ENCODE measurements around the genes NRK and IRS4.

DNA sequence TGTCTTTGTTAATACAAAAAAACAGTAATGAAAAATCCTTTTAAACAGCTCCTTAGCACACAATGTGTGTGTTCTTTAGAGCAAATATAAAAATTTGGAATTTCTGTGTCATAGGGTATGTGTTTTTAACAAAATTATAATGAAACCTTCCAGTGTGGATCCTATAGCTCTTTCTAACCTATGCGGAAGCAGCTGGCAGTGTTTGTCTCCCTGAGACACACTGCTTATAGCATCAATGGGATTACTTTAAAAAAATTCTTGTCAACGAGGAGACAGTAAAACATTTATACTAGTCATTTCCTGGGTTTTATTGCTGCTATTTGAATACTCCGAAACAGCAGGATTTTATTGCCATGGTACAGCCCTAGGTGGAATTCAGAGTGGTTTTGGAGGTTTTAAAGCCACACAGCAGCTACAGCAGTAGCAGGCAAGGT is 145.1 kb upstream of the IL1RAPL2 start:
- PRO-cap, result no peak
- RRBS, result no CpG with 5 or more reads among the region's 3 CpGs

- PRO-cap, result no peak
- RRBS, result no CpG with 5 or more reads among the region's 52 CpGs
These were observed 880 bp downstream of the IL1RAPL2 start for GRCh38 chrX:104566623-104567535.

- PRO-cap, result no peak
- RRBS, result no CpG with 5 or more reads among the region's 1 CpG
These were observed 187.6 kb downstream of the IL1RAPL2 start for GRCh38 chrX:104753638-104753915.

- PRO-cap, result no peak
- RRBS, result 89% methylated on average over 14 of the region's 61 CpGs
These were observed at the start of gene NRK for GRCh38 chrX:105822035-105822920. Gene NRK, plus strand, starts transcription at chrX:105822539.

GRCh38 chrX:106728376-106728857 is 1.9 kb downstream of the RNF128 start:
- PRO-cap, result no peak
- RRBS, result no CpG with 5 or more reads among the region's 3 CpGs

DNA sequence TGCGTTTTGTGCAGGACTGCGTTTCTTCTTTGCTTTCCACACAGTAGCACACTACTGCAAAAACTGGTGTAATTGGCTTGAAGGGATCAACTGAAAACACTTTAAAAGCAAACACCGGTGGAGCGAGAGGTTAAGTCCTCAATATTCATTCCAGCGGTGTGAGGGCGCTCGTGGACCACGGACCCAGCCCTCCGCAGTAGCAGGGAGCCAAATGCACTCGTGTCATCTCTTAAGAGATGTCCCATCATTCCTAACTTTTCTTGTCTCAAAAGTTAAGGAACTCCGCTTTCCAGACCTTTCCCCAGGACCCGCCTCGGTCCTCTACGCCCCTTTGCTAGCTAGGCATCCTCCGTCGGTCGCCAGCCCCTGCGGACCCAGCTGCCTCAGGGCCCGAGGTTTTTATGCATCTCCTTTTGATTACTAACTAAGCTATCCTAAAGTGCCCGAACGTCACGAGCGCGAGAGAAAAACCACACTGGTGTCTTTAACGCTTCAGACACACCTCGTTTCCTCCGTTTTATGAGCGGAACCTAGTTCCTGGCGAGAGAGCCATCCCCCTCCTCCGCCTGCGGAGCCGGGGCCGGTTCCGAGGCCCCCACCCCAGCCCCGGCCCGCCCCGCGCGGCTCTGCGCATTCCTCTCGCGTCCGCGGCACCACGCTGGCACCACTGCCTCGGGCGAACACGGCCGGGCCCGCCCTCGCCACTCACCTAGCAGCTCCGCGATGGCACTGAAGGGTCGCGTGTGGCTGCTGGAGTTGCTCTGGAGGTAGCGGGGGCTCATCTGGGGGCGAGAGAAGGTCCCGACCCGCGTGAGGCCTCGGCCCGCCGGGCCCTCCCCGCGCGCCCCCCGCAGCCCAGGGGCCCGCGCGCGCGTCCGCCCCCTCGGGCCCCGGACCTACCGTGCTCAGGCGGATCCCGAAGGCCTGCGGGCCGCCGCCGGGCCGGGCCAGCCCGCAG is 765 bp downstream of the MORC4 start:
- PRO-cap, result unidirectional peak, plus-strand start at position 196 of the sequence
- RRBS, result 2% methylated on average over 32 of the region's 84 CpGs

DNA sequence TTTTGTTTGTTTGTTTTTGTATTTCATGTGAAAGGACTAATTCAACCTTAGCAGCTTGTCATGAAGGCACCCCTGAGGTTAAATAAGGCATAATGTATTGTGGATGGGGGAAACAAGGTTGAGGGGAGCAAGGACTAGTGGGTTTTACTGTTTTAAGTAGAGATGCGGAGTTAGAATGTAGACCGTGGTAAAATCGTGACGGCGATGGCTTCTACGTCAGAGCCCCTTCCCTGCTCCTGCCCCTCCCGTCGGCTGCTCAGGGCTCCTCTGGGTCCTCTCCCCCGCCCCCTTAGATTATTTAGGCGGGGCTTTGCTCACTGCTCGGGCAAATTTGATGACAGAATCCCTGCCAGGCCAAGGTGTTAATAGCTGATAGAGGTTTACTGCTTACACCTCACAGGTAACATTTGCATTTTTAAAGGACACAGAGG is 2.2 kb downstream of the FRMPD3 start:
- PRO-cap, result no peak
- RRBS, result no CpG with 5 or more reads among the region's 11 CpGs

GRCh38 chrX:107684748-107685505 is 56.6 kb downstream of the PRPS1 start:
- PRO-cap, result no peak
- RRBS, result no CpG with 5 or more reads among the region's 6 CpGs

GRCh38 chrX:107701482-107702076 is 73.3 kb downstream of the PRPS1 start:
- PRO-cap, result no peak
- RRBS, result no CpG with 5 or more reads among the region's 1 CpG

DNA sequence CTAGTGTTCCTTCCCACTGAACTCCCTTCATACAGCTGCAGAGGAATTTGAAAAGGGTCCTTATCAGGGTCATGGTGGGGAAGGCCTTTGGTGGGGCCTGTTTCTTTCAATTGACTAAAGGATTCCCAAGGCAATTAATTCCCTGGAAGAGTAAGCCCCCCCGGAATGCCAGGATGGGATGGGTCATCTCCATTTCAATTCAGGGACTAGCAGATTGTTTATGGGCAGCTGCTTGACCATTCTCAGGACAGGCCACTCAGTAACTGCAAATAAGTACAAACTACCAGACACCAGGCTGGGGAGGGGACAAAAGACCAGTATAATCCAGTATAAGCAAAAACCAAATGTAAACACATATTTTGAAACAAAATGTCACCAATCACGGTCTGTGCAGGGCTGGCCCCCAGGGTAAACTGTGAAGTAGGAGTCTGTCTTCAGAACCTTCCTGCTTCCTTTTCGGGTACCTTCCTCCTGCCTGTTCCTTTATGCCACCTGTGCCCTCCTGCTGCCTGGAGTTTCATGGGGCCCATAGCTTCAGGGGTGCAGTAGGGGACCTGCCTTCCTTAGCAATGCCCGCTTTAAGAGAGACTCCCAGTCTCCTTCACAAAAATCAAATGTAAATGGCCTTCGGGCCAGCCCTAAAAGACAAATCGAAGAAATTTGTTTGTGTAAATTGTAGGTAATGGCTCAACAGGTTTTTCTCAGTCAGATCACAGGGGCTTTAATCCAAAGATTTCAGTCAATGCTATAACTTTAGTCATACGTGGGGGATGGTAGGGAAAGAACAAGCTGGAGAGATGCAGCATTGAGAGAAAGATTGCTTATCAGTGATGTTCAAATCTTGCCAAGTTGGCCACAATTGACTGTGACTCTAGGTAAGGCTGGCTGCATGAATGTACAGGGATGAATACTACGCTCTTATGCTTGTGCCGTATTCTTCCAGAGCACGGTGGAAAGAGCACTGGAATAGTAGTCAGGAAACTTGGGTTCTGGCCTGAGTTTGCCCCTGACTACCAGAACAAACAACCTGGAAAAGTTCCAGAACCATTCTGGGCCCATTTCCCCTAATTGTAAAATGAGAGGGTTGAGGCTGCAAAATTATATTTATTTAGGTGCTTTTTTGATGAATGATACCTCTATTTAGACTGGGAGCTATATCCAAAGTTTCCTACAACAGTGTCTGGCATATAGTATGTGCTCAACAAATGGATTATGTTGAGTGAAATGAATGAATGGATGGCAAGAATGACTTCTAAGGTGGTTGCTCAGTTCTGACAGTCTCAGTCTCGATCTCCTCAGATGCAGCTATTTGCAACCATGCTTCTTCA is 44.8 kb downstream of the TSC22D3 start:
- PRO-cap, result no peak
- RRBS, result no CpG with 5 or more reads among the region's 11 CpGs

DNA sequence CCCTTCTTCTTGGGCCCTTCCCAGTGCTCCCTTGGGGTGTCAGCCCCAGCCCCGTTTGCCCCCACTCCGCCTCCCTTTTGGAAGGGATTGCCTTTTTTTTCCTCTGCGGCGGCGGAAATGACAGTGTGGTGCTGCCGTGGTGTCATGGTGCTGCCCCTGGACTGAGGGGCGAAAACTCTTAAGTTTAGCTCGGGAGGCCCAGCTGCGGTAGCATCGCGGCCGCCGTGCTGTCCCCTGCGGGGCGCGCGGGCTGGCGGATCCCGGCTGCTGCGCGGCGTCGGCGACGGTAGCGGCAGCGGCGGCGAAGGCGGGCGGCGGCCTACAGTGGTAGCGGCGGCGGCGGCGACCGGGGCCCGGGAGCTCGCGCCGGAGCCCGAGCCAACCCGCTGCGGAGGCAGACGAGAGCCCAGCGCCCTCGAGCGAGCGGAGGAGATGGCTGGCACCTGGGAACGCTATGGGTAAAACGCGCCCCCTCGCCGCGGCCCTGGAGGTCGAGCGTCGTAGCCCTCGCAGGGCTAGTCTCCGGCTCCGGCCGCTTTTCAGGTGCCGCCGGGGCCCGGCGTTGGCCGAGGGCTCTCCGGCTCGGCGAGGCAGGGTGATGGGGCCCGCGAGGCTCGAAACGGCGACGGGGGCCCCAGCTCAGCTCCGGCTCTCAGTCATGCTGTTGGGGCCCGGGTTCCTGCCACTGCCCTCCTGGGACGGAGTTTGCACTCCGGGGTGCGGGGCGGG is 471 bp downstream of the MID2 start:
- PRO-cap, result no peak
- RRBS, result 5% methylated on average over 29 of the region's 83 CpGs

- PRO-cap, result no peak
- RRBS, result no CpG with 5 or more reads among the region's 3 CpGs
These were observed 6.5 kb downstream of the PSMD10 start for GRCh38 chrX:108084735-108085309.

DNA sequence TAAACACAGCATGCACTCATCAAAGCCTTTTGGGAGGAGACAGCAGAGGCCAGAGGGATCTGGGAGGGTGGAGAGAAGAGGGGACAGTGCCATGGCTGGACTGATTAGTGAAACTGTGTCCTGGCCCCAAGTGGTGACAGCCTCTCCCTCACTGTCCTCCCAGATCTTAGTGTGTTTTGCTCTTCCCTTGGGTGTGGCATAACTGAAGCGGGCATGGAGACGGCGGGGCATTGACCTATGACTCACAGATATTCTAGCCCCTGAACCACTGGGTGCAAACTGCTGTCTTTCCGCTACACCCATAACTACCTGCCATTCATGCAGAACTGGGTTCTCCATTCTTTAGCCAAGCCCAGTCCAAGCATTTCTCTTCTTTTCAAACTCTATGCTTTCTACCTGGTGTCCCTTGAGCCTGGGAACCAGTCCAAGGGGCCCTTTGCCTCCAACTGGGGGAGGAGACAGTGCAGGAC is 67.4 kb downstream of the ATG4A start:
- PRO-cap, result no peak
- RRBS, result no CpG with 5 or more reads among the region's 4 CpGs

- PRO-cap, result no peak
- RRBS, result 72% methylated on average over 13 of the region's 52 CpGs
These were observed at the start of gene IRS4 for GRCh38 chrX:108736268-108737013. Gene IRS4, minus strand, starts transcription at chrX:108736563.

GRCh38 chrX:109053930-109054761 is 317.8 kb upstream of the IRS4 start:
- PRO-cap, result no peak
- RRBS, result 57% methylated on average over 13 of the region's 43 CpGs

GRCh38 chrX:109889053-109889650 is 113.8 kb upstream of the TMEM164 start:
- PRO-cap, result no peak
- RRBS, result no CpG with 5 or more reads among the region's 2 CpGs

DNA sequence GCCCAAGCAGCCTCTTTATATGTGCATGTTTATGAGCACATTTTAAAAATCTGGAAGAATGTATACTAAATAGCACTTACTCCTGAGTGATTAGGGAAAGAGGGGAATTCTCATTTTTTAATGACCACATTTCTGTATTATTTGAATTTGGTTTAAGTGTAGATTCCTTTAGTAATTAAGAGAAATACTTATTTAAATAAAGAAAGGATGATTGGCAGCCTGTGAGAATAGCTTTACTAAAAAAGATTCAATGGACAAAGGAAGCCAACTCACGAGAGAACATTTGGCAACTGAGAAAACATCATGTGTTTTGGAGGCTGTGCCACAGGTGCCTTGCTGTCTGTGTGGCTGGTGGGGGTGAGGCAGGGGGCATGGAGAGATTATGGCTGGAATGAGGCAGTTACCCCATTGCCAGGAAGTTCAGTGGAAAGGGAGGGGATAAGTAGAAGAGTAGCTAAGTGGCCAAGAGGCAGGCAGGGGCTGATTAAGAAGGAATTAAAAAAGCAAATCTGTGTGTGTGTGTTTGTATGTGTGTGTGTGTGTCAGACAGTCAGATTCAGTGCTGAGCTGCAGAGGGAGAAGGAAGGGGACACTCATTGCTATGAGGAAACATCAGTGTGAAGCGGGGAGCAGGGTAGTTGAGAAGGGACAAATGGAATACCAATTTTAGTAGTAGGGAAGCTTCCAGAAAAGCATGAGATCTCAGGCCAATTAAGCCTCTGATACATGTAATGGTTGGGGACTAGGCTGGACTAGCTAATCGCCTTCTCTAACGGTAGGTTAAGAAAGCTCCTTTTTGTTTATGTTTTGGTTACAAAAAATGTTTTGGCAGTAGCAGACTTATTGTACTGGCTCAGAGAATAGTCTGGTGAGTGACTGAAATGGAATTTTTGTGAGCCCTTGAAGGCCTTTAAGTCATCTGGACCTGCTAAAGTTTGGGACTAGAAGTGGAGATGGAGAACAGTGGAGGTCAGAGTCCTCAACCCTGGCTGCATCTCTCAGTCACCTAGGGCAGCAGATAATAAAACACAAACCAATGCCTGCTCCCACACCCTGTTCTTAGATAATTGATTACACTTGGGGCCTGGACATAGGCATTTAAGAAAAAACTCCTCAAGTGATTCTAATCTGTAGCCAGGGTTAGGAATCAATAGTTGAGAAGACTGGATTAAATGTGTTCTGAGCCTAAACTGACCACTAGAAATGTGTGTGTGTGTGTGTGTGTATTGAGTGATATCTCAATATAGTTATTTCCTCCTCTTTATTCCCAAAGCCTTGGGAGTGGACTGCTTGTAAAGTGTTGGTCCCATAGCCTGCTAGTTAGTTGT is 18.5 kb downstream of the TMEM164 start:
- PRO-cap, result no peak
- RRBS, result no CpG with 5 or more reads among the region's 4 CpGs

GRCh38 chrX:110022855-110023179 is 19.9 kb downstream of the TMEM164 start:
- PRO-cap, result no peak
- RRBS, result no CpG with 5 or more reads among the region's 4 CpGs

DNA sequence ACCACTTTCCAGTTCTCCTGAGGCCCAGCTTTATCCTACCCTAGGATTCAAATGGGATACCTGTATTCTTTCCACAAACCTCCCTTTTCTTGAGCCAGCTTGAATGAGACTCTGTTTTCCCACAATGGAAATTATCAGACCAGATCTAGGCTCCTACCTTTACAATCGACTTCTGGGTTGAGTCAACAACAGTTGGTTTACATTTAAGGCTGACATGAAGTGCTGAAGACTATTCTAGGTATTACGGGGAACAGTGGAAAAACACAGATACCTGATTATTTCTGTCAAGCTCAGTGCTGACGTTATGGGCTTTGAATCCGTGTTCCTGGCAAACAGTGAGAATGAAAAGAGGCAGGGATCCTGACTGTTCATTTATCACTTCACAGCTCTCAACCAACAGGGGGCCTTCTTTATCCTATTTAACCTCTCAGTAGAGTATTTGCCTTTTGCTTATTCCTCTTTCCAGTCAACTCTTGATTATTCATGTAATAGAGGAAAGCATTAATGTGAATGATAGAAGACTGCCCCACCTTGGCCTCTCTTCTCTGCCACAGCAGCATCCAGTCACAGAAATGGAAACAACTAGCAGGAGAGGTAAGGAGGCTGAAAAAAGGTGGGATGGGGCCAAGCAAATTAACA is 43.1 kb downstream of the TMEM164 start:
- PRO-cap, result no peak
- RRBS, result no CpG with 5 or more reads among the region's 4 CpGs

- PRO-cap, result no peak
These were observed 83.6 kb downstream of the TMEM164 start for GRCh38 chrX:110086418-110086921.